ENCODE results near the gene SIX2.

GRCh38 chr2:44937760-44938298 is 3.7 kb upstream of the SIX3 start:
- RAMPAGE, long total RNA: no peak
- RRBS: 26% methylated on average over 5 of the region's 31 CpGs
PRO-cap:
- standard: no peak
- CoPRO, capped RNA only, 2 experiments: no peak in any of the 2 experiments
- CoPRO, capped and uncapped RNA, 2 experiments: no peak in any of the 2 experiments
- CoPRO, uncapped RNA only, 2 experiments: no peak in any of the 2 experiments
CAGE:
- cytosol, long polyA plus RNA: no peak
- long polyA plus RNA: no peak
- nucleolus, long total RNA: no peak
- nucleus, long polyA plus RNA: no peak

GRCh38 chr2:45009311-45010563 is at the start of gene SIX2:
TSS of gene SIX2 (minus strand) at chr2:45009452.
- RAMPAGE, long total RNA: no peak
- RRBS: 25% methylated on average over 34 of the region's 109 CpGs
PRO-cap:
- standard: no peak
- CoPRO, capped RNA only, 2 experiments: no peak in any of the 2 experiments
- CoPRO, capped and uncapped RNA, 2 experiments: no peak in any of the 2 experiments
- CoPRO, uncapped RNA only, 2 experiments: no peak in any of the 2 experiments
CAGE:
- cytosol, long polyA plus RNA: no peak
- long polyA plus RNA: no peak
- nucleolus, long total RNA: no peak
- nucleus, long polyA plus RNA: no peak

- RAMPAGE, long total RNA: no peak
- RRBS: no CpG with 5 or more reads among the region's 9 CpGs
PRO-cap:
- standard: no peak
- CoPRO, capped RNA only, 2 experiments: no peak in any of the 2 experiments
- CoPRO, capped and uncapped RNA, 2 experiments: no peak in any of the 2 experiments
- CoPRO, uncapped RNA only, 2 experiments: no peak in any of the 2 experiments
CAGE:
- cytosol, long polyA plus RNA: no peak
- long polyA plus RNA: no peak
- nucleolus, long total RNA: no peak
- nucleus, long polyA plus RNA: no peak
Measured at GRCh38 chr2:45778825-45779187, 127.3 kb downstream of the PRKCE start.

- RAMPAGE, long total RNA: no peak
- RRBS: no CpG with 5 or more reads among the region's 9 CpGs
PRO-cap:
- standard: no peak
- CoPRO, capped RNA only, 2 experiments: no peak in any of the 2 experiments
- CoPRO, capped and uncapped RNA, 2 experiments: no peak in any of the 2 experiments
- CoPRO, uncapped RNA only, 2 experiments: no peak in any of the 2 experiments
CAGE:
- cytosol, long polyA plus RNA: no peak
- long polyA plus RNA: no peak
- nucleolus, long total RNA: no peak
- nucleus, long polyA plus RNA: no peak
Measured at GRCh38 chr2:45783909-45784663, 132.6 kb downstream of the PRKCE start.

- RAMPAGE, long total RNA: no peak
- RRBS: no CpG with 5 or more reads among the region's 5 CpGs
PRO-cap:
- standard: no peak
- CoPRO, capped RNA only, 2 experiments: no peak in any of the 2 experiments
- CoPRO, capped and uncapped RNA, 2 experiments: no peak in any of the 2 experiments
- CoPRO, uncapped RNA only, 2 experiments: no peak in any of the 2 experiments
CAGE:
- cytosol, long polyA plus RNA: no peak
- long polyA plus RNA: no peak
- nucleolus, long total RNA: no peak
- nucleus, long polyA plus RNA: no peak
Measured at GRCh38 chr2:45823546-45824184, 172.2 kb downstream of the PRKCE start.

GRCh38 chr2:45909374-45910176 is 258.1 kb downstream of the PRKCE start:
- RAMPAGE, long total RNA: no peak
- RRBS: no CpG with 5 or more reads among the region's 6 CpGs
PRO-cap:
- standard: no peak
- CoPRO, capped RNA only, 2 experiments: no peak in any of the 2 experiments
- CoPRO, capped and uncapped RNA, 2 experiments: no peak in any of the 2 experiments
- CoPRO, uncapped RNA only, 2 experiments: no peak in any of the 2 experiments
CAGE:
- cytosol, long polyA plus RNA: no peak
- long polyA plus RNA: no peak
- nucleolus, long total RNA: no peak
- nucleus, long polyA plus RNA: no peak

GRCh38 chr2:45926575-45927453 is 275.3 kb downstream of the PRKCE start:
- RAMPAGE, long total RNA: no peak
- RRBS: no CpG with 5 or more reads among the region's 9 CpGs
PRO-cap:
- standard: no peak
- CoPRO, capped RNA only, 2 experiments: no peak in any of the 2 experiments
- CoPRO, capped and uncapped RNA, 2 experiments: no peak in any of the 2 experiments
- CoPRO, uncapped RNA only, 2 experiments: no peak in any of the 2 experiments
CAGE:
- cytosol, long polyA plus RNA: no peak
- long polyA plus RNA: no peak
- nucleolus, long total RNA: no peak
- nucleus, long polyA plus RNA: no peak

- RAMPAGE, long total RNA: no peak
- RRBS: no CpG with 5 or more reads among the region's 14 CpGs
PRO-cap:
- standard: no peak
- CoPRO, capped RNA only, 2 experiments: no peak in any of the 2 experiments
- CoPRO, capped and uncapped RNA, 2 experiments: no peak in any of the 2 experiments
- CoPRO, uncapped RNA only, 2 experiments: no peak in any of the 2 experiments
CAGE:
- cytosol, long polyA plus RNA: no peak
- long polyA plus RNA: no peak
- nucleolus, long total RNA: no peak
- nucleus, long polyA plus RNA: no peak
Measured at GRCh38 chr2:45936020-45936790, 284.7 kb downstream of the PRKCE start.

DNA sequence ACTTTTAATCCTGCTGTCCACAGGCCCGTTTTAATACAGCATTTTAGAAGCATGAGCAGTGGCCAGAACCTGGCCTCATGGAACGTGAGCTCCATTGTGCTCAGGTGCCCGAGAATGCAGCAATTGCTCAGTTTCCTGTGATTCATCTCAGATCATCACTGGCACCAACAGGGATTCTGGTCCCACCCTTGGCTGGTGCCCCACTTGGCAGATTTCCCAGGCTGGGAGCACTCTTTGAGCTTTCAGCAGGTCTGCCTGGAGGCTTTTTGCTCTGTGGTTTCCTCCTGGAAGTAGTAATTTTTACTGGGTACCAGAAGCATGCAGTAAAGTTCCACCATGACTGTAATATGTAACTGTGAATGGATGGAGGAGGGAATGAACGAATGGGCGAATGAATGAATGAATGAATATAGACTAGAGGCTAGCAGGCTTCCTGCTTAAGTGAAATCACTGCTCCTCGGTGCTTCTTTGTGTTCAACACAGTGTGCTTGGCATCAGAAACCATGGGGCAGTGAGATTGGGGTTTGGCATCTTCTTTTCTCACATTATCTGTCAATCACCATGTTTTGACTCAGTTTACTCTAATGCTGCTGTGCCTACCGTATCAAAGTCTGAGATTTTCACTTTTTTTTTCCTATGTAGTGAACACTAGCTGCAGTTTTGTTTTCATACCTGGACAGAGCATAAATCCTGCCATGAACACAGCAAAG is 312.9 kb downstream of the PRKCE start:
- RAMPAGE, long total RNA: no peak
- RRBS: no CpG with 5 or more reads among the region's 7 CpGs
PRO-cap:
- standard: no peak
- CoPRO, capped RNA only, 2 experiments: no peak in any of the 2 experiments
- CoPRO, capped and uncapped RNA, 2 experiments: no peak in any of the 2 experiments
- CoPRO, uncapped RNA only, 2 experiments: no peak in any of the 2 experiments
CAGE:
- cytosol, long polyA plus RNA: no peak
- long polyA plus RNA: no peak
- nucleolus, long total RNA: no peak
- nucleus, long polyA plus RNA: no peak

DNA sequence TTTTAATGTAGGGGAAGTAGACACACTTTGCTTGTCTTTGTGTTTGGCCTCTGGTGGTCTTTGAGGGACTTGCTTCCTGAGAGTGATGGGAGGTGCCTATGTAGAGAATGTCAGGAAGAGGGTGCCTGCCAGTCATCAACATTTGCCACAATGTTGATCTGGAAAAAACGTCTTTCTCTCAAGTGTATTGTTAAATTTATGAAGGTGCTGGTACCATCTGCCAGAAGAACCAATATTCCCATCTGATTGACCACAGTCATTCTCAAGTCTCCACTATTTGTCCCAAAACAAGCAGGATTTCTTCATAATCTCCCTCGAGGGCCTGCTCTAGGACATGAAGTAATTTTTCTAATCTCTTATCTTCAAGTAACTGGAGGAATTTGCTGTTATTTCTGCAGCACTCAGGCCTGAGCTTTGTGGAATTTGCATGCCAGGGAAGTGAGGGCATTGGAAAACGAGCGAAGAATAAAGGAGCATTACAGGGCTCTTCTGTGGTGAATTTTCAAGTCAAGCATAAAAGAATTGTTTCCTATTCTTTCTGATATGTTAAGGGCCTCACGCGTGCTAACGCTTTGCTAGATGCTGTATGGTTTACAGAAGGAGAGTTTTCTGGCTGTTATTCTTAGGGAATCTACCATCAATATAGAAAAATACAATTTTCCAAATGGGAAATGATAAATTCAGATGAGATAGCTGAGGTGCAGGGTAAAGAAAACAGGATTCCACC is 161.3 kb upstream of the EPAS1 start:
- RAMPAGE, long total RNA: no peak
- RRBS: no CpG with 5 or more reads among the region's 7 CpGs
PRO-cap:
- standard: no peak
- CoPRO, capped RNA only, 2 experiments: no peak in any of the 2 experiments
- CoPRO, capped and uncapped RNA, 2 experiments: no peak in any of the 2 experiments
- CoPRO, uncapped RNA only, 2 experiments: no peak in any of the 2 experiments
CAGE:
- cytosol, long polyA plus RNA: no peak
- long polyA plus RNA: no peak
- nucleolus, long total RNA: no peak
- nucleus, long polyA plus RNA: no peak

GRCh38 chr2:46350322-46350833 is 53.2 kb downstream of the EPAS1 start:
- RAMPAGE, long total RNA: no peak
- RRBS: no CpG with 5 or more reads among the region's 10 CpGs
PRO-cap:
- standard: no peak
- CoPRO, capped RNA only, 2 experiments: no peak in any of the 2 experiments
- CoPRO, capped and uncapped RNA, 2 experiments: no peak in any of the 2 experiments
- CoPRO, uncapped RNA only, 2 experiments: no peak in any of the 2 experiments
CAGE:
- cytosol, long polyA plus RNA: no peak
- long polyA plus RNA: no peak
- nucleolus, long total RNA: no peak
- nucleus, long polyA plus RNA: no peak

DNA sequence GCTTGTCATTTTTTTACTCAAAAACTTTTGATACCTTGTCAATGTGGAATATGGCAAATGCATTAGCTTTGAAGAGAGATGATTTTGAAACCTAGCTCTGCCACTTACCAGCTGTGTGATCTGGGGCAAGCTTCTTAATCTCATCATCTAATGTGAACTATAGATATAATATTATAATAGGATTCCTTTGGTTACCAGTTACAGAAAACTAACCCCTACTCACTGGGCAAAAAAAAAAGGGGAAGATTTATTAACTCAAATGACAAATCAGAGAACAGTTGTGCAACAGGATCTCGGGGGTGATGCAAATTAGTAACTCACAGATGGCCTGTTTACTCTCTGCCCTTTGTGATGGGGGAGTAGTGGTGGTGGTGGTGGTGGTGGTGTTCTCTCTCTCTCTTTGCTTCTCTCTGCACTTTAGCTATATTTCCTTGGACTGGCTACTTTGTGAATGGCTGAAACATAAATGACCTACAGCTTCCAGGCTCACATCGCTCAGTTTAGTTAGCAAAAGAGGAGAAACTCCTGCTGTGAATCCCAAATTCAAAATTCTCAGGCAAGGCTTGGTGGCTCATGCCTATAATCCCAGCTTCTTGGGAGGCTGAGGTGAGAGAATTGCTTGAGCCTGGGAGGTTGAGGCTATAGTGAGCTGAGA is 3.9 kb upstream of the RHOQ start:
- RAMPAGE, long total RNA: no peak
- RRBS: no CpG with 5 or more reads among the region's 2 CpGs
PRO-cap:
- standard: no peak
- CoPRO, capped RNA only, 2 experiments: no peak in any of the 2 experiments
- CoPRO, capped and uncapped RNA, 2 experiments: no peak in any of the 2 experiments
- CoPRO, uncapped RNA only, 2 experiments: no peak in any of the 2 experiments
CAGE:
- cytosol, long polyA plus RNA: no peak
- long polyA plus RNA: no peak
- nucleolus, long total RNA: no peak
- nucleus, long polyA plus RNA: no peak

GRCh38 chr2:46707042-46707735 is 8.1 kb downstream of the SOCS5 start:
- RAMPAGE, long total RNA: no peak
- RRBS: no CpG with 5 or more reads among the region's 4 CpGs
PRO-cap:
- standard: no peak
- CoPRO, capped RNA only, 2 experiments: no peak in any of the 2 experiments
- CoPRO, capped and uncapped RNA, 2 experiments: no peak in any of the 2 experiments
- CoPRO, uncapped RNA only, 2 experiments: no peak in any of the 2 experiments
CAGE:
- cytosol, long polyA plus RNA: no peak
- long polyA plus RNA: no peak
- nucleolus, long total RNA: no peak
- nucleus, long polyA plus RNA: no peak

DNA sequence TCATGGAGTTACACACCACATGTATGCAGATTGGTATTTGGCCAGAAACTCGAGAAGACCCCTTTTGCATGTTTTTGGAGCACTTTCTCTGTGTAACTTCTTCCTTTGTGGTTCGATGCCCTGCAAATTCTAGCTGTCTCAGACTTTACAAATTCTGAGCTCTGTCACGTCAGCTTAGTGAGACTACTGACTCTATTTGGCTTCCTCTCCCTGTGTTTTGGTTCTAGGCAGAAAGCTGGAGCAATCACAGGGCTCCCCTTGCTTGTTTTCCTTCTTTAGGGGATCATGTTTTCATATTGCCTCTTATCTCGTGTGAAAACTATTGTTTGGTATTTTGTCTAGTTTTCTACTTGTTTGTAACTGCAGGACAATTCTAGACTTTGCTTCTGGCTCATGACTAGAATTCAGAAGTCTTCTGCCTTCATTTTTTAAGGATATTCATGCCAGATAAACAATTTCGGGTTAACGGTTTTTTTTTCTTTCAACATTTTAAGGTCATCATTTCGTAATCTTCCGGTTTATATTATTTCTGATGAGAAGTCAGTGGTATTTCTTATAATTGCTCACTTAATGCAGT is 18.1 kb downstream of the SOCS5 start:
- RAMPAGE, long total RNA: no peak
- RRBS: no CpG with 5 or more reads among the region's 8 CpGs
PRO-cap:
- standard: no peak
- CoPRO, capped RNA only, 2 experiments: no peak in any of the 2 experiments
- CoPRO, capped and uncapped RNA, 2 experiments: no peak in any of the 2 experiments
- CoPRO, uncapped RNA only, 2 experiments: no peak in any of the 2 experiments
CAGE:
- cytosol, long polyA plus RNA: no peak
- long polyA plus RNA: no peak
- nucleolus, long total RNA: no peak
- nucleus, long polyA plus RNA: no peak

- RAMPAGE, long total RNA: no peak
- RRBS: no CpG with 5 or more reads among the region's 2 CpGs
PRO-cap:
- standard: no peak
- CoPRO, capped RNA only, 2 experiments: no peak in any of the 2 experiments
- CoPRO, capped and uncapped RNA, 2 experiments: no peak in any of the 2 experiments
- CoPRO, uncapped RNA only, 2 experiments: peak in 1 of 2 experiments; most common plus-strand start chr2:46740121 (in 1)
CAGE:
- cytosol, long polyA plus RNA: no peak
- long polyA plus RNA: no peak
- nucleolus, long total RNA: no peak
- nucleus, long polyA plus RNA: no peak
Measured at GRCh38 chr2:46740046-46740780, 41.1 kb downstream of the SOCS5 start.

DNA sequence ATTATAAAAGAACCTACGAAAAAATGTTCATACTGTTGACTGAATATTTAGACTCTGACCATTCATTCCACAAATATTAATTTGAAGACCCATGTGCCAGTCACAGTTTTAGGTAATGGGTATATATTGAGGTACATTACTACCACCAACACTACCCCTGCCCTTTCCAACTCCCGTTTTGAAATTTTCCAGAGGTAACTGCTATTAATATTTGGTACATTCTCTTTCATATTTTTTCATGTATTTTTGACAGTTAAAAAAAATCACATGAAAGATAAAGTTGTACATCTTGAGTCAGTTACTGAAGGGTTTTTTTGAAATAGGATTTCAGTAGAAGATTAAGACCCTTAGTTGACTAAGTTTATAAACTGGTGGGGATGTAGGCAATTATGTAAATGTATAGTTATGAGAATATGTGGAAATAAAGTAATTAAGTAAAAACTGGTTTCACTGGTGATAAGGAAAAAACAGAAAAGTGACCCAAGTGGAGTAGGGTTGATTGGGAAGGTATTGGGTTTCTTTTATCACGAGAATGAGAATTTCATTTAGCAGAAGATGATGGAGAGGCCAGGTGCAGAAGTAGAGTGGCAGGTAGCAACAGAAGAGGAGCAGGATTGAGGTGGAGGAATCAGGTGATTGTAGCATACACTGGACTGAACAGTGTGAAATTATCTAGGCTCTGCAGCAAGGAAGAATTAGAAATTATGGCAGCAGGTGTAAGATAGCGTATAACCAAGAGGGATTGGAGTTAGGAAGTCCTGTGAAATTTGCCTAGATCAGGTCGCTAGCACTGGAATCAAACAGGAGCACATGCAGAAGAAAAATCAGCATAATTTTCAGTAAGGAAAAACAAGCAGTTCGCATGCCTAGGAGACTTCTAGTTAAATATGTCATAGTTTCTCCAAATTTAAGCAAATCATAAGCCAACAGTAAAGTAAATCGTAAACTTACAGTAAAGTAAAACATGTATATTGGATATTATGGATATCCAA is 67.0 kb downstream of the SOCS5 start:
- RAMPAGE, long total RNA: no peak
- RRBS: no CpG with 5 or more reads among the region's 7 CpGs
PRO-cap:
- standard: no peak
- CoPRO, capped RNA only, 2 experiments: no peak in any of the 2 experiments
- CoPRO, capped and uncapped RNA, 2 experiments: no peak in any of the 2 experiments
- CoPRO, uncapped RNA only, 2 experiments: peak in 1 of 2 experiments; most common plus-strand start position 6 of the sequence (in 1)
CAGE:
- cytosol, long polyA plus RNA: no peak
- long polyA plus RNA: no peak
- nucleolus, long total RNA: no peak
- nucleus, long polyA plus RNA: no peak

GRCh38 chr2:46878726-46879402 is 36.7 kb downstream of the MCFD2 start:
- RAMPAGE, long total RNA: no peak
- RRBS: no CpG with 5 or more reads among the region's 11 CpGs
PRO-cap:
- standard: no peak
- CoPRO, capped RNA only, 2 experiments: no peak in any of the 2 experiments
- CoPRO, capped and uncapped RNA, 2 experiments: no peak in any of the 2 experiments
- CoPRO, uncapped RNA only, 2 experiments: no peak in any of the 2 experiments
CAGE:
- cytosol, long polyA plus RNA: no peak
- long polyA plus RNA: no peak
- nucleolus, long total RNA: no peak
- nucleus, long polyA plus RNA: no peak